Measurements from ENCODE around the genes WNT9B and PNPO.

DNA sequence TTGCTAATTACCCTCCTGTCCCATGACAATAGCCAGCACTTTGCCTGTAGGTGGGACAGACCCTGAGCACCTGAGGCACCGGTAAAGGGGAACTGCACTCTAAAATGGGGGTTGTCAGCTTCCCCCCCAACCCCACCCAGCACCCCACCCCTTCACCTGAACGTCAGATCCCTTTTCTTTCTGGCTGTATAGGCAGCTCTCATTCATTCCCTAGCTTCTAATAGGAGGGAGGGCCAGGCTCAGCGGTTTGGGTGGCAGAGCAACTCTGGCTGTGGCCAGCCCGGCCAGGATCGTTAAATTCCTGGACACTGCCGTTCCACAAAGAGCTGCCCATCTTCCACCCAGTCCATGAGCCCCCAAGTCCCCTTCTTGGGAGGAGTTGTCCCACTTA lies 45.9 kb downstream of the WNT3 start:
- PRO-cap, result no peak

GRCh38 chr17:46820163-46820654 lies 1.7 kb upstream of the WNT3 start:
- PRO-cap, result no peak

DNA sequence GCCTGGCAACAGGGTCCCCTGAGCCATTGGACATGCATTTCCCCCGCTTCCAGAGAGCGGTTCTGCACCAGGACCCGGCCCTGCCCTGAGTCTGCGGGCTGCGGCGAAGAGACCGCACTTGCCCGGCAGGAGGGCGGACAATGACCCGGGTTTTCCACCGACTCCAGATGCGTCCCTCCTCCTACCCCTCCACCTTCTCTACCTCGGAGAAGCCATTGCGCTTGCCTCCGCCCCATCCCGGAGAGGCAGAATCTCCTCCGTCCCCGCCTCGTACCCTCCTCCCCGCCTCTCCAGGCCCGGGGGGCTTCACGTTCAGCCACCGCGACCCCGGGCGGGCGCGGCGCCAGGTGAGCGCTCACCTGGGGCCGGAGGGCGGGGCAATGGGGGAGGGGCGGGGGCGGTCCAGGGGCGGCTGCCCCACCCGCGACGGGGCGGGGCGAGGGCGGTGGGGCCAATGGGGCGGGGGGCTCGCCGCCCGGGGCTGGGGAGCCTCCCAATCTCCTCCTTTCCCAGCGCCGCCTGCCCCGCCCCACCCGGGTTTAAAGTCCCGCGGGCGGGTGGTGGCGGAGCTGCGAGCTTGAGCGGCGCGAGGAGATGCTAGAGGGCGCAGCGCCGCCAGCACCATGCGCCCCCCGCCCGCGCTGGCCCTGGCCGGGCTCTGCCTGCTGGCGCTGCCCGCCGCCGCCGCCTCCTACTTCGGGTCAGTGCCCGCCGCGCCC lies at the start of gene WNT9B:
Gene WNT9B (plus strand): TSS at position 568 of the 719 bp plus-strand sequence.
- PRO-cap, result no peak

DNA sequence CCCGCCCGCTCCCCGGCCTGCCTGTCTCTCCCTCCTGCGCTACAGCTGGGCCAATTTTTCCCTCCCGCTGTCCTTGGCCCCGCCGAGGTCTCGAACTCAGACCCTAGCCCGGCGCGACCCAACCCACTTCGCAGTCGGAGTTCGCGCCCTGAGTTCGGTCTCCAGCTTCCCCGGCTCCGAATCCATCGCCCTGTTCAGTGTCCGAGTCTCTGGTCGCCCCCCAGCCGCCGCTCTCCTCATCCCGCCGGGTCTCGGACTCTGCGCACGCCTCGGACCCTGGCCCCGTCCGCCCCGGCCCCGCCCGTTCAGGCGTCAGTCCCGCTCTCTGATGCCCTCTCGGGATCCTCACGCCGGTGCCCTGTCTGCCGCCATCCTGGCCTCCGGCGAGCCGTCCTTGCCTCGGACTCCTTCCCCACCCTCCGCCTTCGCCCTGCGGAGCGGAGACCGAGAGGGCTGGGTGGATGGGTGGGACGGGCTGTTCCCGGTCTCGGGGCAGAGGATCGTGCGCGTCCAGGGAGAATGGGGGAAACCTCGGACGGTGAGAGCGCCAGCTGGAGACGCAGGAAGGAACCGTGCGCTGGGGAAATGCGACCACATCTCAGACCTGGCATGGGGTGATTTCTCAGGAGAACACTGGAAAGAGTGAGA lies 476 bp downstream of the WNT9B start:
- PRO-cap, result no peak

GRCh38 chr17:46940734-46941256 lies 17.8 kb downstream of the GOSR2 start:
- PRO-cap, result no peak

- PRO-cap, result no peak
Observed at GRCh38 chr17:46984358-46984731, 5.3 kb upstream of the RPRML start.

DNA sequence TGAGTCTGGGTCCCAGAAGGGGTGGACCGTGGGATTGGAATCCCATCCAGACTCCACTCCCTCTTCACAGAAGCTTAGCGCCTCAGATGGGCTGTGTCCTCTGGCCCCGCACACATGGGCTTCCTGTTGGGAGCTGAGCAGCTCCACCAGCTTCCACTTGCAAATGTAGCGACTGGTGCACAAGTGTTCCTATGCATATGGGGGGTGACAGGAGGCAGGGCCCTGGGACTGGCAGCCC lies 31.0 kb upstream of the RPRML start:
- PRO-cap, result no peak

- PRO-cap, result no peak
Observed at GRCh38 chr17:47066107-47066670, 87.1 kb upstream of the RPRML start.

DNA sequence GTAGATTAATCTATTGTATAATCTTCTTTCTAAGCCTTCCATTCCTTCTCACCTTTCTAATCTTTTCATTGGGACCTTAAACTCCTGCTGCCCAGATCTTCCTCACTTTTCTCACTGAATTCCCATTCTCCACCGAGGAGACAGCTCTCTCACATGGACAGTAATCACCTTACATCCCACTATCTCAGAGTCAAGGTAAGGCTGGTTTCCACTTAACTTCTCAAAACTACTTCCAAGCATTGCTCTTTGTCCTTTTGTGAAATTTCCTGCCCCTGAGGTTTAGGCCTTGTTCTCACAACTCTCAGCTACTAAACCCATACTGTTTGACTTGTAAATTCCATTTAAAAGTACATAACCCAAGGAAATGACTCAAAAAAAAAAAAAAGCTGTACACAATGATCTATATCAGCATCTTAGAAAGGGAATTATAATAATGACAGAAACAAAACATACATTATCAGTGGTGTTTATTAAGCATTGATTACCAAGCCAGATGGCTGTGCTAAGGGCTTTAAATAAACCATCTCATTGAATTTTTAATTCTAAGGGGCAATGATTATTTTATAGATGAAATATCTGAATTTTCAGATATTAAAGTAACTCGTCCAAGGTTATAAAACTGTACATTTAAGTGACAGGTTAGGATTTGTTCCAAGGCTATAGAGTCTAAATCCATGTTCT lies 8.7 kb downstream of the CDC27 start:
- PRO-cap, result no peak

DNA sequence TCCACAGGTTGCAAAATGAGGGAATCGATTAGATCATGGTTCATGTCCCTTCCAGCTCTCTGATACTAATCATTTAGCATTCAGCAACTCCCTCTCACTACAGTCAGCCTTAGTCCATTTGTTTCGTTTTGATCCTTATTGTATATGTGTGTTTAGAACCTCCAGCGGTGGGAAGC lies 21.0 kb downstream of the MYL4 start:
- PRO-cap, result no peak

DNA sequence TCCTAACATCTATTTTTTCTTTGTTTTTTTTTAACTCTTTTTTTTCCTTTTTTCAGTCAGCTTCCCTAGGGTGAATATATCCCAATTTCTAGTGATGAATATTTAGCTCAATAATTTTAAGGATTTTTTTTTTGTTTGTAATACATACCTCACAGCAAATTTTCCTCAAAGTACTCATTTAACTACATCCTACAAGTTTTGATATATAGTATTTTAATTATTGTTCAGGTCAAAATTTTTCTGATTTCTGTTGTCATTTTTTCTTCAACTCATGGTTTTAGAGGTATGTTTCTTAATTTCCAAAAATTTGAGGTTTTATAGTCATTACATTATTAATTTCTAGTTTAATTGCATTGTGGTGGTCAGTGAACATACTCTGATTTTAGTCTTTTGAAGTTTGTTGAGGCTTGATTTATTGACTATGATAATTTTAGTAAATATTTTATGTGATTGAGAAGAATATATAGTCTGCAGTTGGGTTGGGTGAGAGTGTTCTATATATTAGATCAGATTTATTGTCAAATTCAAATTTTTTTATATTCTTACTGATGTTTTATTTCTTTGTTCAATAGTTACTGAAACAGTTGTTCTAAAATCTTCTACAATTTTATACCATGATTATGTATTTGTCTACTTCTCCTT lies 99.5 kb upstream of the NPEPPS start:
- PRO-cap, result no peak

- PRO-cap, result no peak
Observed at GRCh38 chr17:47621619-47622695, 27.8 kb upstream of the KPNB1 start.

DNA sequence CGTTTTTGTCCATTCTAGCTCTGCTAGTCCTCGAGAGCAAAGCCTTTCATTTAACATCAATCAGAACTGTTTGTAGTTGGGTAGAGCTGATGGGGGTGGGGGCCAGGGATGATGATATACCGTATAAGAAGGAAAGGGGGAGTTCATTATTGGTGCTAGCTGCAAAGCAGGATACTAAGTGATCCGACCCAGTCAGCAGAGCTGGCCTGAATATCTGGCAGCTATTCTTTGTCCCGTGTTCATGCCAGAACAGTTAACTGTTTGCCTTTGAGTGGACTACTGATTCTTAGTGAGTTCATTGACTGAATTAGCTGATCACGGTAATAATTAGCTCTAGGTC lies 5.2 kb downstream of the KPNB1 start:
- PRO-cap, result no peak

DNA sequence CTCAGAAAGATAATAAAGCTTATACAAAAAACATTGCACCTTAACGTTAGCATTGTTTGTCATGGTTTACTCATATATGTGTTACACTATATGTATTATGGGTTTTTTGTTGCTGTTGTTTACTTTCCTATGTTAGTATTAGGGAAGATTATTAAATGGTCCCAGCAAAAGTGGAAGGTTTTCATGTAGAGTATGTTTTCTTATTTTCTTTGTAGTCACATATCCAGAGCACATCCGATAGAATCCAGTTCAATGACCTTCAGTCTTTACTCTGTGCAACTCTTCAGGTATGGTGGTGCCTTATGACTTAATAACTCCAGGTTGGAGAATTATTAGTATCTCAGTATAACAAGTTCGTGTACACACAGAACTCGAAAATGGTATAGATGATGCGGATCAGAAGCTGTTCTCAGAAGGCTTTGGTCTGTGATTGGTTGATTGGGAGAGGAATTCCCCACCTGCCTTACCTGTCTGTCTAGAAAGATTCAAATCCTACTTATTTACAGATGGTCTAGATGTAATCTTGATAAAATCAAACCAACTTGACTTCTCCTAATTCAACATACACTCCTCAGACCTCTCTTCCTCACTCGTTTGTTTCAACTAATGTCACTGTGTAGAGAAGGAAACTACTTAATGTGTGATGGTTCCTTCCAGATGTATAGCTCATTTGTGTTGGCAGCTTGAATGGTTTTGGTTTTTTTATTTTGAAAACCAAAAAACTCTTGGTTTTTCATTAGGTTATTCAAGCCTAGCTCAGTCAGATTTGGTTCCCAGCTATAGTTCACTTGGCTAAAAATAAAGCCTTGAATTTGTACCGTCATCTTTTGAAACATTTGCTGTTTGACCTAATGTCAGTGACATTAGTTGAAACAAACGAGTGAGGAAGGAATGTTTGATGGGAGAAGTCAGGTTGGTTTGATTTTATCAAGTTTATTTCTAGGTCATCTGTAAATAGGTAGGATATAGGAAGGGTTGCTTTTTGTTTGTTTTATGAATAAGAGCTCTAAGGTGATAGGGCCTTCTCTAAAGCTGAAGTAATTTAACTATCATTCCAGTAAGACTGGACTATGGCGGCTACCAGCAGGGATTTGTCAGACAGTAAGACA lies 20.3 kb upstream of the TBKBP1 start:
- PRO-cap, result no peak

GRCh38 chr17:47941179-47941881 lies at the start of gene PNPO:
Gene PNPO (plus strand): TSS chr17:47941571.
- PRO-cap, result no peak

- PRO-cap, result no peak
Observed at GRCh38 chr17:47946109-47946551, 4.8 kb downstream of the PNPO start.

- PRO-cap, result no peak
Observed at GRCh38 chr17:47952122-47953128, 5.3 kb downstream of the PRR15L start.

- PRO-cap, result no peak
Observed at GRCh38 chr17:47965988-47966676, 4.8 kb upstream of the CDK5RAP3 start.

- PRO-cap, result no peak
Observed at GRCh38 chr17:47987187-47988112, 16.5 kb downstream of the CDK5RAP3 start.

DNA sequence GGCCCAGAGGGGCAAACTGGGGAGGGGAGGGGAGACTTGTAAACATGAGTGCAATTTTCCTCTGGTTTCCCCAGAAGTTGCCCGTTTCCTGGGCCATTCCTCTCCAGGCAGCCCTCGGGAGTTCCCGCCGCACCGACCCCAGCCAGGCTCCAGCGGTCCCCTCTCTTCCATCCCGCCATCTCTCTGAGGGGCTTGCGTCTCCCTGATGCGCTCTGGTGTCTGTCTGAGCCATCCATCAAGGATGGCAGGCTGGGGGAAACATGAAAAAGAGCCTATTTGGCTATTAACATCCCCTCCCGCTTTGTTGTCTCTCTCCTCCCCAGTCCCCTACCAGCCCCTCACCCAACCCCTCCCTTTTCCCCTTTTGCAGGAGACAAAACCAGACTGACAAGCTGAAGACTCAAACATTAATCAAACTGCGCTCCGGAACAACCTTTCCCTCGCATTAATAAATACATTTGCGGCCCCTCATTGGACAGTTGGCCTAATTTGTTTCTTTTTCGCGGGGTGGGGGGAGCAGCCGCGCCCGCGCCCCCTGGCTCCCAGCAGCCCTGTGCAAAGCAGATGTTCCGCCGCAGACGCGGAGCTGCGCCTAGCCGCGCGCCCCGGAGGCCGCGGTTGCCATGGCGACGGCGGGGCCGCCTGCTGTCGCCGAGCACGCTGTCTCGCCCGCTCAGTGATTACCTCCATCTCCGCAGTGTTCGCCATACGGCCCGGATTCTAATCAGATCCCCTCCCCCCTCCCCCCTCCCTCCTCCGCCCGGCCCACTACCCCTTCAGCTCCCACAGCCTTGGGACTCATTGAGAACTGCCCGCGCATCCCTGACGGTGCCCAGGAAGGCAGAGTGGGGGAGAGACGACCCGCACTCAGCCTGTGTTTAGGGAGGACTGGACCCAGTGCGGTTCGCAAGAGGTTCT lies 25.6 kb downstream of the COPZ2 start:
- PRO-cap, result no peak

Data from neutrophil (primary cell).